Cardiac muscle cell (in vitro differentiated cells and primary cell): ENCODE measurements around the gene PHF21B.

- RAMPAGE, long total RNA, result no peak
- RRBS, result under 1% methylated on average over 6 of the region's 33 CpGs
Measured at GRCh38 chr22:44701820-44702143, 222 bp upstream of the PRR5 start.

DNA sequence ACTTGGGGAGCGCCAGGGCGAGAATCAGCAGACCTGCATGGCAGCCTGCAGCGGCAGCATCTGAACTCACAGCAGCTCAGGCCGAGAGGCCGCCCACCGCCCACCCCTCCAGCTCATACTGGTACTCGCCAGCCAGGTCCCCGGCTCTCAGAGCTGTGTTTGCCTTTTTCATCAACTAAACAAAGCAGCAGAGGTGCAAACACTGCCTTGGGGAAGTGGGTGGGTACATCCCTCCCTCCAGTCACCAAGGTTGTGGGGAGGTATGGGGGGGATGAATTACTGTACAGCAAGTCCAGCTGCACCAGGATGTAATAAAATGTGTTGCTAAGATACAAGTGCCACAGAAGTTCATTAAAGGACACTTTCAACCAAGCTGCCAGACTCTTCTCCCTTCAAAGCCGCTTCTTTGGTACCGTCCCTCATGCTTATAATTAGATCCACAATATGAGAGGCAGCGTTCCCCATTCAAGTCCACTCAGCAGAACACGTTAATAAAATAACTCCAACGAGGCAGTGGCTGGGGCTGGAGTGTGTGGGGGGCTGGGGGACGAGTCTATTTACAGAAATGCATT is 14.8 kb downstream of the PHF21B start:
- RAMPAGE, long total RNA, result no peak
- RRBS, result no CpG with 5 or more reads among the region's 14 CpGs

- RAMPAGE, long total RNA, result no peak
- RRBS, result 2% methylated on average over 97 of the region's 126 CpGs
Measured at GRCh38 chr22:45009379-45010285, at the start of gene PHF21B. Gene PHF21B (minus strand): TSS chr22:45010005.

- RAMPAGE, long total RNA, result no peak
- RRBS, result 2% methylated on average over 23 of the region's 39 CpGs
Measured at GRCh38 chr22:45164480-45165166, 898 bp downstream of the NUP50 start.

GRCh38 chr22:45209310-45209967 is 31.3 kb downstream of the KIAA0930 start:
- RAMPAGE, long total RNA, result no peak
- RRBS, result no CpG with 5 or more reads among the region's 17 CpGs

- RAMPAGE, long total RNA, result no peak
- RRBS, result no CpG with 5 or more reads among the region's 25 CpGs
Measured at GRCh38 chr22:45225717-45226388, 14.8 kb downstream of the KIAA0930 start.

DNA sequence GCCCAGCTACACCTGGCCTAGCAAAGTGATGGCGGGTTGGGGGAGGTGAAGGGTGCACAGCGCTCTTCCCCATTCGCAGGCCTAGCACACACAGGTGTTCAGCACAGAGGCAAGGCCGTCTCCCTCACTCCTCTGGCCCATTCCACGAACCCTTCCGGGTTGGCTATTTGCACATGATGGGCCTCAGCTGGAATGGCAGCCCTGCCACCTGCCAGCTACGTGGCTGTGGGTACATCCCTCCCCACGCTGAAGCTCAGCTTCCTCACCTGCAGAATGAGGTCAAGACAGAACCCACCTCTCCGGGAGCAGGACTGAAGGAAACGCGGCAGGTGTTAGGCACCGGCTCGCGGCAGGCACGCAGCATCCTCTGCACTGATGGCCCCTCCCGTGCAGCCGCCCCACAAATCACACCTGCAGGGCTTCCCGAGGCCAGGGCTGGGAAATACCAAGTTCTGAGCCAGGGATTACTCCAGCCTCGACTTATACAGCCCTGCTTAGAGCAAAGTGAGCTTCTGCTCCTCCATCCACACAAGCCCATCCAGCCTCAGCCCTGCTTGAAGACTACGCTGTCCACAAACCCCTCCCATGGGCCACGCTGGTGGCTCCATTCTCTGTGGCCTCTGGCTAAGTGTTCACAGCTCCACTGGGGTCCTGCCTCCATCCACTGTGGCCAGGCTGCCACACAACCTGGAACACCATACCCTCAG is 4.6 kb downstream of the KIAA0930 start:
- RAMPAGE, long total RNA, result no peak
- RRBS, result no CpG with 5 or more reads among the region's 21 CpGs

- RAMPAGE, long total RNA, result no peak
- RRBS, result 5% methylated on average over 5 of the region's 38 CpGs
Measured at GRCh38 chr22:45239682-45240445, 830 bp downstream of the KIAA0930 start.

- RAMPAGE, long total RNA, result no peak
- RRBS, result no CpG with 5 or more reads among the region's 25 CpGs
Measured at GRCh38 chr22:45267902-45268516, 16.7 kb upstream of the UPK3A start.

GRCh38 chr22:45319066-45319905 is 9.6 kb downstream of the FAM118A start:
- RAMPAGE, long total RNA, result no peak
- RRBS, result no CpG with 5 or more reads among the region's 13 CpGs

- RAMPAGE, long total RNA, result no peak
- RRBS, result no CpG with 5 or more reads among the region's 10 CpGs
Measured at GRCh38 chr22:45524788-45525281, 22.2 kb downstream of the FBLN1 start.

DNA sequence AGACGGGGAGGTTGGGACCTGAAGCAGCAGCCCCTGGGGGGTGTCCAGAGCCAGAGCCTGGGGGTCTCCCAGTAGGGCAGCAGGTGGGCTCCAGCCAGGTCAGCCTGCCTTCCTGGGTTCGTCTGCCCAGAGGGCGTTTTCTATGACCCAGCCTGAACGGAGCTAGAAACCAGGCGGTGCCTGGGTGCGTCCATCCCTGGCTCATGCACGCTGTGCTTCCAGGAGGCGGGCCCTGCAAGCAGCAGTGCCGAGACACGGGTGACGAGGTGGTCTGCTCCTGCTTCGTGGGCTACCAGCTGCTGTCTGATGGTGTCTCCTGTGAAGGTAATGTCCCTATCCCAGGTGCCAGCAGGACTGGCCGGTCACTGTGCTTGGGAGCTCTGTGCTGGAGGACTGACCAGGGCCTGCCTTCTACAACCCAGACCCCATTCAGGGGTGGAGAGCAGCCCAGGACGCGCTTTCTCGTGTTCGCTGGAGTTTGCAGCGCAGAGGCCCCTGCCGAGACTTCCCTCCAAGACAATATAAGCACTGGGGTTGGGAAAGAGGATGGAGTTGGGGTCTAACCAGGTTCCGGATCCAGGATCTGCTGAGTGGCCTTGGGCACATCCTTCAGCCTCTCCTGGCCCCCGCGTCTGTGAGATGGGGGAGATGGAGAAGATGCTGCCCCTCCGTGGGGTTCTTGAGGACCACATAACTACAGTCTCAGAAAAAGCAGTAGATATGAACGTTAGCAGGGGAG is 30.3 kb downstream of the FBLN1 start:
- RAMPAGE, long total RNA, result no peak
- RRBS, result no CpG with 5 or more reads among the region's 24 CpGs

- RAMPAGE, long total RNA, result no peak
- RRBS, result no CpG with 5 or more reads among the region's 18 CpGs
Measured at GRCh38 chr22:45548895-45549790, 46.5 kb downstream of the FBLN1 start.

DNA sequence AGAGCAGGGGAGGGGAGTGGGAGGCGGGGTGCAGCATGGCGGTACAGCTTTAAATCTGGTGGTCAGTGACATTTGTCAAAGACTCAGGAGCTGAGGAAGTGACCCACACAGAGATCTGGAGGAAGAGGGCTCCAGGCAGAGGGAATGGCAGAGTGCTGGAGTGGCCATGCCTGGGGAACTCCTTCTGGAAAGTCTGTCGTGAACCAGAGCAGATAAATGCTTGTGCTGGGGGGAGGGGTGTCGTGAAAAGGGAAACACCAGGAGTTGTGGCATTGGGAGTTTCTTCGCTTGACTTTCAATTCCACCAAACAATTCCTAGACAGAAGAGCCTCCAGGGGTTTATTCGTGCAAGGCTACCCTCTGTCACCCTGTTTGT is 83.5 kb upstream of the ATXN10 start:
- RAMPAGE, long total RNA, result no peak
- RRBS, result no CpG with 5 or more reads among the region's 6 CpGs

DNA sequence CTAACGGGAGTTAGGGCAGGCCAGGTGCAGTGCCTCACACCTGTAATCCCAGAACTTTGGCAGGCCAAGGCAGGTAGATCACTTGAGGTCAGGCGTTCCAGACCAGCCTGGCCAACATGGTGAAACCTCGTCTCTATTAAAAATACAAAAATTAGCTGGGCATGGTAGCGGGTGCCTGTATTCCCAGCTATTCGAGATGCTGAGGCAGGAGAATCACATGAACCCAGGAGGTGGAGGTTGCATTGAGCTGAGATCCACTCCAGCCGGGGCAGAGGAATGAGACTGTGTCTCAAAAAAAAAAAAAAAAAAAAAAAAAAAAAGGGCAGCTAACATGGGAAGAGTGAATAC is 69.1 kb upstream of the ATXN10 start:
- RAMPAGE, long total RNA, result no peak
- RRBS, result no CpG with 5 or more reads among the region's 6 CpGs

DNA sequence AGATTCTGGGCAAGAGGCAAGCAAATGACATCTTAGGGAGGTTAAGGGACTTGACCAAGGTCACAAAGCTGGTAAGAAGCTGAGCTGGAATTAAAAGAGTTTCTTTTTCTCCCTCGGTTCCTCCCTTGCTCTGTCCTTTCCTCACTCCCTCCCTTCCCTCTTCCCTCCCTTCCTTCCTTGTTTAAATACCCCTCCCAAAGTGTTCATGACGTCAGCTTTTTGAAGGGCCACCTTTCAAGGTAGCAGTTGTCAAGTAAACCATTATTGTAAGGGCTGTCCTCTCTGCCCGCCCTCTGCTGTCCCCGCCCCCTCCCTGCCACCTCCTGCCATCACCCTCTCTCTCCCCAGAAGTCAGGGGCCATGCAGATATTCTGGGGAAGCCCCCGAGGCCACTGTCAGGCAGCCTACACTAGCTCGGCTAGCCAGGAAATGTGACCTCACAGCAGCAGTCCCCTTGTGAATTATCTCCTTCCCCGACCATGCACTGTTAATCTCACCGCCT is 42.3 kb upstream of the ATXN10 start:
- RAMPAGE, long total RNA, result no peak
- RRBS, result no CpG with 5 or more reads among the region's 8 CpGs

DNA sequence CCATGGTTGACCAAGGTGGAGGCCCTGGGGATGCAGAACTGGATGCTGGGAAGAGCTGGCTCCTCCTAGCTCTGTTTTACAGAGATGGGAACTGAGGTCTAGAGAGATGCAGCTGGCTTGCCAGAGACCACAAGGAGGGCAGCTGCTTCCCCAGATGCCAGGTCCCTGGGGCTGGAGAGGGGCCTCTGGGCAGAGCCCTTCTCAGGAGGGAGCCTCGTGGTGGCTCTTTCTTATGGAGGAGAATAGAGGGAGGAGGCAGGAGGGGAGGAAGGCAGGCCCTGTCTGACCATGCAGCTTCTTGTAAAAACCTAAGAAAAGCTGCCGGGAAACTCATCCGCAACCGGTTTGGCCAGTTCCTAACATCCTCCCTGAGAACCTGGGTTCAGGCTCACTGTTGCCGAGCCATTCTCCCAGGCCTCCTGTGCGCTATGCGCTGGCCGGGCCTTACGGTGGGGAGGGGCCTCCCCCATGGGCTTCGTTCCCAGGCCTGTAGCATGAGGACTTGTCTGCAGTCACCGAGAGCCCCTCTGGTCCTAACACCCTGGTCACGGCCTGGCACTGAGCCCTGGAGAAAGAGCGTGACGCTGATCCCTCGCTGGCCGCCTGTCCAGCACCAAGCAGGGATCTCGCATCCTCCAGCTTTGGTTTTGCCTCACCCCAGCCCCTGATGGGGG is 80.5 kb downstream of the WNT7B start:
- RAMPAGE, long total RNA, result no peak
- RRBS, result 20% methylated on average over 4 of the region's 17 CpGs

GRCh38 chr22:45906015-45906411 is 70.9 kb downstream of the WNT7B start:
- RAMPAGE, long total RNA, result no peak
- RRBS, result no CpG with 5 or more reads among the region's 17 CpGs

GRCh38 chr22:46004423-46005023 is 27.6 kb upstream of the WNT7B start:
- RAMPAGE, long total RNA, result no peak
- RRBS, result no CpG with 5 or more reads among the region's 19 CpGs

- RAMPAGE, long total RNA, result start-site peak on the plus strand at chr22:46013558-46013660, 15 and 20 reads in 2 replicates
- RRBS, result 2% methylated on average over 35 of the region's 65 CpGs
Measured at GRCh38 chr22:46013122-46014431, 36.6 kb upstream of the WNT7B start.